Skeletal muscle cell (primary cell): ENCODE data around the genes CSPG4 and SCAPER.

GRCh38 chr15:75696130-75696752, 16.4 kb downstream of the CSPG4 start:
- RRBS: no CpG with 5 or more reads among the region's 14 CpGs

- RRBS: no CpG with 5 or more reads among the region's 5 CpGs
These were observed 12.8 kb downstream of the CSPG4 start for GRCh38 chr15:75699884-75700224.

DNA sequence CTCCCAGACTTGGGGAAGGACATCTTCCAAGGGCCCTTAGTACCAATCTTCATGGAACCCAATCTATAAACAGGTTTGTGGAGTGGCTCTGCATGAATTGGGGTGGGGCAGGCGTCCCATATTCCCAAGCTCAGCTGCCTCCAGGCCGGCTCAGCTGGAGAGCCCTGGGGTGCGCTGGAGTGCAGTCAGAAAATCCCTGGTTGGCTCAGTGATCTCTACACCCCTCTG, 5.1 kb downstream of the CSPG4 start:
- RRBS: no CpG with 5 or more reads among the region's 3 CpGs

GRCh38 chr15:75712658-75713162, at the start of gene CSPG4:
Gene CSPG4, minus strand, starts transcription at chr15:75712848.
- RRBS: no CpG with 5 or more reads among the region's 32 CpGs

DNA sequence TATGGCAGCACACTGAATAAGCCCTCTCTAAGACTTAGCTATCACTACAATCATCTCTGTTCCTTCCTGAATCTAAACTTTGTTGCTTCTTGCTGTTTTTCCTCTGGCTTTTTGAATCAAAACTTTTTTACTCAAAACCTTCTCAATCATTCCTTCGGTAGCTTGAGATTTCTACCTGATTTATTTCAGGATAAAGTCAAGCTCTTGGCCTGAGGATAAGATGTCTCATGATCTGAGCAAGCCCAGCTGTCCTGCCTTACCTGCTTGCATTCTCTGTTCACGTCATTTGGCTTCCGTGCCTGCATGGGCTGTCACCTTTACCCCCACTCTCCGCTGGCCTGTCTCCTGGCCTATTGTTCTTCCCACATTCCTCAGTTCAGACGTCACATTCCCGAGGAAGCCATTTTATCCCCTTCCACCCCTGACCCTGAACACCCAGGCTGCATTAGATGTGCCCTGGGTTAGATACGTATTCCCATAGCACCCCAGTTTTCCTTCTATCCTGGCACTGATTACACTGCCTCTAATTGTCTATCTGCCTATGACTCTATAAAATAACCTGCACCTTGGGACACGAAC, 19.5 kb upstream of the UBE2Q2 start:
- RRBS: no CpG with 5 or more reads among the region's 8 CpGs

- RRBS: no CpG with 5 or more reads among the region's 11 CpGs
These were observed 29.0 kb downstream of the FBXO22 start for GRCh38 chr15:75932512-75933294.

- RRBS: 4% methylated on average over 7 of the region's 43 CpGs
These were observed 4.6 kb downstream of the ISL2 start for GRCh38 chr15:76341092-76341752.

DNA sequence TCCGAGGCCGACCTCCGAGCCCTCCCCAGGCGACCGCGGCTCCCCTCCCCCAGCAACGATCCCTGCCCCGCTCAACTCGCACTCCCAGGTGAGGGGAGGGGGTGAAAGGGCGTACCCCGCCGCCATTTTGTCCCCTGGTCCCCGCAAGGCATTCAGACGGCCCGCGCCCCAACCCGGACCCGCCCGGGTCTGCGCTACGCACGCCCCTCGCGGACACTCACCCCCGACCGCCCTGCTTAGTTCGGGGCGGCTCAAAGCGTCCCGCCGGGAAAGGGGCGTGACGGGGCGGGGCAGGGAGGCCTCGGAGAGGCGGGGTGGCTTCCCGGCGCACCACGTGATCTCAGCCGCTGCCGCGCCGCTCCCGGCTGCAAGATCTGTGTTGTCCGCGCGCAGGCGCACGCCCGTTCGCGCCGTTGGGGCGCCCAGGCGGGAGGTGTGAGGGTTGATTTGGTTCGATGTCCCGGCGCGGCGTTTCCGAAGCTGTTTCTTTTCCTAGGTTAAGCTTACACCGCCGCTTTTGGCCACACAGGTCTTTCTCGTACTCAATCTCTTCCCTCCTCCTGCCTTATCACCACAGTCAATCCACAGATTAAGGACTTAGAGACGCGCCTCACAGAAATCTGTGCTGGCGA, at the start of gene SCAPER:
Gene SCAPER, minus strand, starts transcription at position 263 of the 632 bp plus-strand sequence.
- RRBS: under 1% methylated on average over 24 of the region's 67 CpGs

GRCh38 chr15:76979365-76979784, 15.6 kb upstream of the PSTPIP1 start:
- RRBS: no CpG with 5 or more reads among the region's 20 CpGs

DNA sequence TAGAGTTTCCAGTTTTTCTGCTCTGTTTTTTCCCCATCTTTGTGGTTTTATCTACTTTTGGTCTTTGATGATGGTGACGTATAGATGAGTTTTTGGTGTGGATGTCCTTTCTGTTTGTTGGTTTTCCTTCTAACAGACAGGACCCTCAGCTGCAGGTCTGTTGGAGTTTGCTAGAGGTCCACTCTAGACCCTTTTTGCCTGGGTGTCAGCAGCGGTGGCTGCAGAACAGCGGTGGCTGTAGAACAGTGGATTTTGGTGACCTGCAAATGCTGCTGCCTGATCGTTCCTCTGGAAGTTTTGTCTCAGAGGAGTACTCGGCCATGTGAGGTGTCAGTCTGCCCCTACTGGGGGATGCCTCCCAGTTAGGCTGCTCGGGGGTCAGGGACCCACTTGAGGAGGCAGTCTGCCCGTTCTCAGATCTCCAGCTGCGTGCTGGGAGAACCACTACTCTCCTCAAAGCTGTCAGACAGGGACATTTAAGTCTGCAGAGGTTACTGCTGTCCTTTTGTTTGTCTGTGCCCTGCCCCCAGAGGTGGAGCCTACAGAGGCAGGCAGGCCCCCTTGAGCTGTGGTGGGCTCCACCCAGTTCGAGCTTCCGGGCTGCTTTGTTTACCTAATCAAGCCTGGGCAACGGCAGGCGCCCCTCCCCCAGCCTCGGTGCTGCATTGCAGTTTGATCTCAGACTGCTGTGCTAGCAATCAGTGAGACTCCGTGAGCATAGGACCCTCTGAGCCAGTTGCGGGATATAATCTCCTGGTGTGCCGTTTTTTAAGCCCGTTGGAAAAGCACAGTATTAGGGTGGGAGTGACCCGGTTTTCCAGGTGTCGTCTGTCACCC, 84.9 kb upstream of the TSPAN3 start:
- RRBS: no CpG with 5 or more reads among the region's 19 CpGs

DNA sequence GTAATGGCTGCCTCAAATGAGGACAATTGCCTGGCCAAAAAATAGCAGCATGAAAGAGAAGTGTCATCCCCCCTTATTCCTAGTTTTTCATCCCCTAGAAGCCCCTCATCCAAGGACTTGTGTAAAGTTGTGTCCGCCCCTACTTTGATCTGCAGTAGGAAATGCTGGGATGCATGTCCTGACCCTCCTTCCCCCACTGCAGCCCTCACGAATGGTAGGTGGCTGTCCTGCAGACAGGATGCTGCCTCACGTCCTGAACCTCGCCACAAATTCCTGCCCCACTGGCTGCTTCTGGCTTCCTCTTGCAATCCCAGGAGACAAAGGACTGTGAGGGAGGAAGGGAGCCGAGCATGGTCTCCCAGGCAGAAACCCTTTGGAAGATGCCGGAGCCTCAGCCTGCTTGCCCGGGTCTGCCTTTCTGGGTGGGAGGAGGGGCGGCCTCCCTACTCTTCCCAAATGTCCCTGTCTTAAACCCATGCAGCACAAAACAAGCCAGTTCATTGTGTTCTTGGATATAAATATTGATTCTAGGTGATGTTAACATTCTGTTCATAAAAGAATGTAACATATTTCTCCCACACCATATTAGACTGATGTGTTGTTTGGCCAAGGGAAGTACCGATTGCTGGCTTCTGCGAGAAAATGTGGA, 75.1 kb downstream of the HMG20A start:
- RRBS: no CpG with 5 or more reads among the region's 10 CpGs

DNA sequence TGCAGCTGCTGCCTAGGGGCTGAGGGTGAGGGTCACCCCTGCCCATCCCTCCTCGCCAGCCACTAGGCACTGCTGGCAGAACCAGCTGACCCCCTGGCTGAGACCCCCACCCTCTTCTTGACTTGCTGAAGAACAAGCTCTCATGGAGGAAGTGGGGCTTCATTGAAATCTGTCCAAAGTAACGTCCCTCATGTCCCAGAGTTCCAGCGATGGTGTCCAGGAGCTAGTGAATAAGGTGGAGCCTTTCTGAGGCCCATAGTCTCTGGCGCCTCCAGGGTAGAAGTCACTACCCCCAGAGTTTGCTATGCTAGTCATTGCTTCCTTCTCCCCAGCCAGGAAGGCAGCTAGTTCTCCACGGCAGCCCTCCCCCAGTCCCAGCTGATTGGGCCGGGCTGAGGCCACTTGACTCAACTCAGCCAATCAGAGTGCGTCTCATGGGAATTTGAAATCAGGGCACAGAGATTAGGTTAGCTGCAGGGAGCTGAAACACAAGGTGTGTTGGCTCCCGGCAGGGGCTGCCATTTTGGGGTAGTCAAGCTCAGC, 33.0 kb downstream of the LINGO1 start:
- RRBS: no CpG with 5 or more reads among the region's 8 CpGs

- RRBS: 1% methylated on average over 8 of the region's 25 CpGs
These were observed 798 bp upstream of the LINGO1 start for GRCh38 chr15:77633449-77633971.

- RRBS: no CpG with 5 or more reads among the region's 7 CpGs
These were observed 90.3 kb downstream of the TBC1D2B start for GRCh38 chr15:77987218-77987519.

- RRBS: no CpG with 5 or more reads among the region's 5 CpGs
These were observed 59.1 kb downstream of the TBC1D2B start for GRCh38 chr15:78018341-78018841.

DNA sequence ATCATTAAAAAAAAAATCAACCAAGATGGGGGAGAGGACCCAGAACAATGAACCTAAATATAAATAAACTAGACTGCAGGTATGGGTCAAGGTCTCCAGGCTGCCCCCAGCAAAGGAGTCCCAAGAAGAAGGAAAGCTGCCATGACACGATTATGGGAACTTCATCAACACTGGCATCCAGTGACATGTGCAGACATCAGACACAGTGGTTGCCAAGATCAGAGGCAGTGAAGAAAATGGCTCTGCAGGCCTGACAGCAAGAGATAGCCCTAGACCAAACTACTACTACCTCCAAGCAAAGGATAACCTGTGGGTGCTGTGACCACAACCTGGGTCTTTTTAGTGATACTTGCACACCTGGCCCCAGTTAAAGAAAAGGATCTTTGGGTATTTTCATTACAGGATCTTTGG, 22.2 kb downstream of the TBC1D2B start:
- RRBS: no CpG with 5 or more reads among the region's 1 CpG

GRCh38 chr15:78082351-78082825, 4.9 kb upstream of the TBC1D2B start:
- RRBS: no CpG with 5 or more reads among the region's 4 CpGs

GRCh38 chr15:78209157-78209777, 25.1 kb downstream of the ACSBG1 start:
- RRBS: no CpG with 5 or more reads among the region's 20 CpGs

GRCh38 chr15:78212643-78213287, 21.6 kb downstream of the ACSBG1 start:
- RRBS: no CpG with 5 or more reads among the region's 15 CpGs